Metastatic Liver Carcinoma in the Adrenal Gland (tissue), 2 donors: ENCODE measurements around a stretch of chr6.

- PRO-cap, 2 experiments = no peak in any of the 2 experiments
Measured at GRCh38 chr6:163263086-163263592, 151.4 kb upstream of the QKI start.

DNA sequence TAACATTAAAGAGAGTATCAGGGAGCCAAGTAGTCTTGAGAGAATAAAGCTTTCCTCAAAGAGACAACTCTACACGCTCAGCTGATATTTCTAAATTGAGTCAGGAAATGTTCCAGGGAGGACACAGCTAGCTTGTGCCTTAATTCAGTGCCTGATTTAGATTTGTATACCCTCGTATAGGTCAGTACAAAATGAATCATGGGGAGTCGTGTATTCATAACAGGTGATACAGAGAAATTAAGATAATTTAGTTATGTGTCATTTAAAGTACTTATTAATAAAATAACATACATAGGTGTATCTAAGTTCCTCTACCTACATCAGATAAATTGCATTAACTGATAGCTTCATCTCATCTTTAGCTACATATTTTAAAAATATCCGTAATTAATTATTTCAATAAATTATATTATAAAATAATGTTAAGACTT is 74.9 kb upstream of the QKI start:
- PRO-cap, 2 experiments = no peak in any of the 2 experiments

DNA sequence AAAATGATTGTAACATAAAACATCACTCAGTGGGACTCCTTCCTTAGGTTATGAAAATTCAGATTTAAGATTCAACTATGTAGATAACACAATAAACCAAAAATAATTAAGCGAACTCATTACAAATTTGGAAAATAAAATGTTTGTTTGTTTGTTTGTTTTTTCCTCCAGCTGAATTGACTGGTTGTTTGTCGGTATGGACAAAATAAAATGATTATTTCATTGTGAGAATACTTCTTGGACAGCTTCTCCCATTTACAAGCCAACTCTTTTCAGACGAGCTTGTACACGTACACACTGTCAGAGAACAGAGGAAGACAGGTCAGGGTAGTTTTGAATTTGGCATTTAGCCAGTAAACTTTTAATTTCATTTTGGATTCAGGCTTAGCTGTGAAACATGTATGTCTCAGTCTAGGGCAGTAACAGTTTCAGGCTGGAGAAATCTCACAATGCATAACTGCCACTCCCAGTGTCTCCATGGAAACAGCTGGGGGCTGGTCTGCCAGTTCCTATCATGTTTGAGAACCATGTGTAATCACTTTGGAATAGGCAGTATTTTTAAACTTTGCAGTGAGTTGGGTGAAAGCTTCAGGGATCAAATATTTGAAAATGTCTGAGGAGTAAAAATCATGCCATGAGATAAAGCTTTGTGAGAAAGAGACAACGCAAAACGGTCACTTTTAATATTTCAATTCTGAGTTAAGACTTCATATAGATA is 22.0 kb upstream of the QKI start:
- PRO-cap, 2 experiments = no peak in any of the 2 experiments

GRCh38 chr6:163461514-163461996 is 47.0 kb downstream of the QKI start:
- PRO-cap, 2 experiments = no peak in any of the 2 experiments

DNA sequence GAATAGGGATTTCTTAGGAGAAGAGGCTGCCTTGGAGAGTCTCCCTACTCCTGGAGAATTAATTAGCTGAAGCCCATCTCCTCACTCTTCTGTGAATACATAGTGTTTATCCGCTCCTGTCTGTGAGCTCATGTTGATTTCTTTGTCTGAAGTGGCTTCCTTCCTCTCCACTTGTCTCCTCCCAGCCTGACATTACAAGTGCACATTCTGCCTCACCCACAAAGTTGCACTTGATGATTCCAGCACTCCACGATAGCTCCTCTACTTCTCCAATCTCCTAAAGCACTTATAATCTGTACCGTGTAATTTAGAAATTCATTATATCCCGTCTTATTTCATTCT is 287.2 kb downstream of the QKI start:
- PRO-cap, 2 experiments = no peak in any of the 2 experiments

DNA sequence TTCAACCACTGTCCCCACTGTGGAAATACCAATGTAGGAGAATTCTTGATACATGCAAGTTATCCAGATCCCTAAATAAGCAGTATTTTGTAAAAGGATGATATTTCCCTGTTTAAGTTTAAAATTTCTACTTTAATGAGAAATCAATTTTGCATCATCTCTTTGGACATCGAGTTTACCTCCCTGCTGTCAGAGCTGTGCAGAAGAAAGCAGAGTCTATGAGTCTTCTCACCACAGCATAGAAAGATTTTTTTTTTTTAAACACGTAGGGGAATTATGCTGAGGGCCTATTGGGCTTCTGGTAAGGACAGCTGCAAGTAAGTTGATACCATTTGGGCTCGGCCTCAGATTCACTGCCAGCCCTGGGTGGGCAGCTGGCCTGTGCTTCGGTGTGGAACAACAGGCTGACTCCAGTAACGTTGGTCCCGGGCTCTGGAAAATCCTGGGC is 366.3 kb downstream of the QKI start:
- PRO-cap, 2 experiments = no peak in any of the 2 experiments

GRCh38 chr6:163962537-163963180 is 548.1 kb downstream of the QKI start:
- PRO-cap, 2 experiments = no peak in any of the 2 experiments

- PRO-cap, 2 experiments = no peak in any of the 2 experiments
Measured at GRCh38 chr6:163963181-163963686, 548.7 kb downstream of the QKI start.

GRCh38 chr6:164097911-164098353 is 683.4 kb downstream of the QKI start:
- PRO-cap, 2 experiments = no peak in any of the 2 experiments

- PRO-cap, 2 experiments = no peak in any of the 2 experiments
Measured at GRCh38 chr6:164105485-164105678, 690.9 kb downstream of the QKI start.

- PRO-cap, 2 experiments = no peak in any of the 2 experiments
Measured at GRCh38 chr6:164826663-164827228, 482.7 kb downstream of the C6orf118 start.

DNA sequence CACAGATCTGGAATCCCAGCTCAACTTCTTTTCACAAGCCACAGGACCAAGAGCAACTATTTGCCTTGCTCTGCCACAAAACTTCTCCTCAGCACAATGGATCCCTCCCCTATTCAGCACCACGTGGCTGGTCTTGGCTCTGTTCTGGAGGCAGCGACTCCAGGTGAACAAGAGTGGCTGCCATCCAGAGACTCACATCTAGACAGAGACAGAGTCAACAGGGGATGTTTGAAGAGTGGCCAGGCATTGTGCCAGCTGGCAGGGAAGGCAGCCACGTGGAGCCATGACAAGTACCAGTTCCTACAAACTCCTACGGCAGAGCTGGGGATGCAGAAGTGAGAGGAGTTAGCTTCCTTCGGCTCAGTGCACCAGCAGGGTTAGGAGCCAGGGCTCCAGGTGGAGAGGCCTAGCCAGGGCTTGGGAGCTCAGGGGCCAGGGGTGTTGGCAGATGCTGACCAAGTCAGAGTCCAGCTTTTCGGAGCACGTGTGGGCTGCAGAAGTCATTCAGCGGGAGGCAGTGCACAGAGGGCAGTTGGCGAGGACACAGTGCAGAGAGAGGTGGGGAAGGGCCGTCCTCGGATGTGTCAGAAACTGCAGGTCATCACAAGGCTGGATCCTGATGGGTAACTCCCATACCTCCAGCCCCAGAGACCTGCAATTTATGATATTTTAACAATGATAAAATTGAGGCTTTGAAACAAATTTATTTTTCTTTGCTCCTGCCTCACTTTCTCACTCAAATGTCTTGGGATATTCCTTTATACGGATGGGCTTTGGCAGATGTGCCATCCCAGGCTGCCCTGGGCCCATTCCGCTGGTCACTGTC is 171.7 kb upstream of the PDE10A start:
- PRO-cap, 2 experiments = no peak in any of the 2 experiments

GRCh38 chr6:165847297-165847679 is 184.2 kb upstream of the PDE10A start:
- PRO-cap, 2 experiments = no peak in any of the 2 experiments

DNA sequence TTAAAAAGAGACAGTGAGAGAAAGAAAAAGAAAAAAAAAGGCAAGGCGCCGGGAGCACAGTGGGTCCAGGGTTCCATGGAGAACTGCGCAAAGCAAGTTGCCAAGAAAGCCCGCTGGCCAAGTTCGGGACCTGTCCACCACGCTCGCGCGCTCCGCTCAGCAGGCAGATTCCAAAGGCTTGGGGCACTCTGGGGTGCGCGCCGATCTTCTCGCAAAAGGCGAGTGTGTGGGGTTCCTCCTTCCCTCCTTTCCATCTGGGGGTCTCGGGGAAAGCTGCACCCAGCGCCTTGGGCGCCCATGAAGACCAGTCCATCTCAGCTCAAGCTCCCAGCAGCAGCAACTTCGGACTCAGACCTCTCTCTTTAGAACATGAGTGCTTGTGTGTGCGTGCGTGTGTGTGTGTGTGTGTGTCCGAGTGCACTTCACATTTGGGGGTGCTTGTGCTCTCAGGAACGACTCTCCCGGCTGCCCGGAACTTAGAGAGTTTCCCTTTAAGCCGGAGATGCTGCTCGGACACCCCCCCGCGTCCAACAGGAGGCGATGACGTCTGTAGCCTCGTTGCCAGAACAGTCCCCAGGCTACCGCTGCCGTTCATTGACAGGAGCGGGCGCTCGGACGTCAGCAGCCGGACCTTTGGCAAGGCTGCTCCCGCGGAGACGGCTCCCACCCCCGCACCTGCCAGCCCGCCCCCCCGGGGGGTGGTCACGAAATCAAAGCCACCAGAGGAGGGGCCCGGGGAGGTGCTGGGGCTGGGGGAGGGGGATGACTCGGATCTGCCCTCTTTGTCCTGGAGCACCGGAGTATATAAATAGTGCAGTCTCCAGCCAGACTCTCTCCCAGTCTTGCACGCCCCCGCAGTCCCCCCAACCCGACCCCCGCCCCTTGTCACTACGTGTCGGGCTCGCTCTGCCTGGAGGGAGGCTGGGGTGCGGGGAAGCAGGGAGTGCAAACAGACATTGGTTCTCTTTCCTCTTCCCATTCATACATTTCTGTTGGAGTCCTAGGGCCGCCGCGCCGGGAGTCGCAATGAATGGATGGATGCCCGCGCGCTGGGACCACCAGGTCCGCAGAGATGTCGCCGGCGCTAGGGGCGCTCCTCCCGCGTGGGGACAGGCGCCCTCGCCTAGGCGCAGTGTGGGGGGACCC is 179.7 kb downstream of the TBXT start:
- PRO-cap, 2 experiments = no peak in any of the 2 experiments

DNA sequence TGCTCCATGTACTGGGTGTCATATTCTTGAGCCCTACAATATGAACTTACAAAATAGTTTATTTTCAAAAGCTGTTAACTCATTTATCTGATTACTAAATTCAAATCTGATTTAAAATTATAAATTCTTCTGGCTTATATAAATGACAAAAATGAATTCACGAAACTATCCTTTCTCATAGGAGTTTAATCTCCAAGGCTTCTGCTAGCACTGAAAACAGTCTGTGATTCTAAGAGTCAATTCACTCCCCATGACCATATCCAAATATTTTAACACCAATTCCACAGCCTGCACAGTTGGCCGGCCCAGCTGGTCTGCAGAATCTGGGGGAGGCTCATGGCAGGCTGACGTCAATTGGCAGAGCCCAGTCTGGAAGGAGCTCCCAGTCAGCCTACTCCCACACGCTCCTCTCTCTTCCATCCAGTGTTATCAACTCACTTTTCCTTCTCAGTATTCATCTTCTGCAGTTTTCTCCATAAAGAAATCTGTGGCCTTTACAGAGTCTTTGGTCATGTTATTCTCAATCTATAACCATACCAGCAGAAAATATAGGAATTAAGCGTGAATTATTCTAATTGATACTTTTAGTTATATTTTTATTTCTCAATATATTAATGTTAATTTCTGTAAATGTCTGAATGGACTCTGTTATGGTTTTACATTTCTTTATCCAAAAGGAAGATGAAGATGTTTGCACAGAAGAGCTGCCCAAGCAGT is 111.0 kb downstream of the TBXT start:
- PRO-cap, 2 experiments = no peak in any of the 2 experiments

DNA sequence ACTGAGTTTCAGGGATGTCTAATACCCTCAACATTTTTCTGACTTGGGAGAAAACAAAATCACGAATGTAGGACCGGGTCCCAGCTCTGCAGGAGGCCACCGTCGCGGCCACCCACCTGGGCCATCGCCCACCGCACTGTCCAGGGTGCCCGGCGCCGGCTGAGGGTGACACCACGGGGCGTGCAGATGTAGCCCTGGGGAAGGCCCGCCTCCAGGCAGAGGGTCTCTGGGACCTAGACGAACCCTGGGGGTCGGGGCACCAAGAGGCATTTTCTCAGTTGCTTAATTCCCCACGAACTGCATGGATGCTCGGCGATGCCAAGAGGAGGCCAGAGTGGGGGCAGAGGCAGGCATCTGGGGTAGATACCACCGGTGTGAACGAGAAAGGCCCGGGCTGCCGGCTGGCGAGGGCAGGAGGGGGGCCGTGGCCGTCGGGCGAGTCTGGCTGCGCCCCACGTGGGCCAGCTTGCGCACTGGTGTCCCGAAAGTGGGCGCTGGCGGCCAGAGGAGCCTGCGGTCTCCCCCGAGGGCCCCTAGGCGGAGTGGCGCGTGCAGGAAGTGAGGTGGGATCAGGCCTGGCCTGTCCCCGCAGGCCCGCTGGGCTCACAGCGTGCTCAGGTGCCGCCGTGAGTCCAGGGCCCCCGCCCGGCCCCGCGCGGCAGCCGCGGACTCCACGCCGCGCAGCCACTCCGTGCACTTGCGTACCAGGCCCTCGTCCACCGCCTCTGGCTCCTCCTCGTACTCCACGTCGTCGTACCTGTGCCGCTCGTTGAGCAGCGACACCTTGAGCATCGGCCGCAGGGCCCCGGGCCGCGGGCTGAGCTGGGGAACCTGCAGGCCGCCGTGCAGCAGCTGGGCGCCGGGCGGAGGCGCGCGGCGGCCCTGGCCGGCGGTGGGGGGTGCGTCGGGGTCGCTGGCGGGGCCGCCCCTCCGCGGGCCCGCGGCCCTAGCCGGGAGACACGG is 1.3 kb downstream of the PRR18 start:
- PRO-cap, 2 experiments = no peak in any of the 2 experiments

- PRO-cap, 2 experiments = no peak in any of the 2 experiments
Measured at GRCh38 chr6:166339728-166340357, 2.5 kb downstream of the SFT2D1 start.

DNA sequence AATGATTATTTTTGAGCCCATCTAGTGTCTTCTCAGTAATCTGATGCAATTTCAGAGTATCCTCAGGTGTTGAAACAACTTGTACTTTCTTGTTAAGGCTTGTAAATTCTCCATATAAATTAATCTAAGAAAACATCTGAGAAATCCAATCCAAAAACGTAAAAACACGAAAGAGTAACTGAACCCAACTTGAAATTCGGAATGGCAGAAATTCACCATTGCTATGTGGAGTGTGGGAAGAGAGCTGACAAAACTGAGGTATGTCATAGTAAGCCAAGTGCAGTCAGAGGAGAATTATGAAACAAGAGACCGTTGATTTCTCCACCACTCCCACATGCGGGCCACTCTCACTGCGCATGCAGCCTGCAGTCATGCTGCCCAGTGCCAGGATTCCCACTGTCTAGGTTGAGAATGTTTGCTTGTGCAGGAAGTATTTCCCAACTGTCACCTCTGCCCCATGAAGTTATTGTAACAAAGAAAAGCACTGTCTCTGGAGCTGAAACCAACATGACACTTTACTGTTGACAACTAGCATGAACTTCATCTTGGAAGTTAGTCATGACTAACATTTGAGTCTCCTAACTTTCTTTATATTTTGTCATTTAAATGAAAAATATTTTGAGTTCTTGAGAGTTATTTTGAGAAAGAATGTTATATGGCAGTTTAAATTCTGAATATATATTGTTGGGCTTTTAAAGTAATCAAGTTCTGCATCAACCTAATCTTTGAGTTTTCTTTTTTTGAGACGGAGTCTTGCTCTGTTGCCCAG is 18.7 kb upstream of the SFT2D1 start:
- PRO-cap, 2 experiments = no peak in any of the 2 experiments

- PRO-cap, 2 experiments = peak in 1 of 2 experiments; most common minus-strand start chr6:166379992 (in 1)
Measured at GRCh38 chr6:166379906-166380263, 2.9 kb downstream of the MPC1 start.

- PRO-cap, 2 experiments = no peak in any of the 2 experiments
Measured at GRCh38 chr6:166553485-166553796, 33.0 kb downstream of the RAMACL start.